Cardiac septum (tissue), 1 donor: ENCODE results near the gene H2BC13.

- PRO-cap: bidirectional peak, plus-strand start at chr6:26956352, minus-strand start at chr6:26956182
These were observed 176.0 kb downstream of the H2BC11 start for GRCh38 chr6:26956280-26957265.

DNA sequence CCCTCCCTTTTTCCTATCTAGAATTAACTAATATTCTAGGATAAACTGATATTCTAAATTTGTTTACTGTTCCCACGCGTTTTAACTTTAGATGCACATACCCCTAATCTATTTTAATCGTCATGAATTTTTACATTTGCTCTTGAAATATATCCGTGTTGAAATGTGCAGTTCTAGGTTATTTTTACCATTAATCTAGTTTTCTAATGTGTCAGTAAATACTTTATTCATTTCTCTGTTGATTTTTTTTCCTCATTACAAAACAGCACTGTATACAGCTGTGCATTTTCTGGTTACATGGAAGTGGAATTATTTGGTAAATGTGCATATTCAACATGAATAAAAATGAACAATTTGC, 1.2 kb downstream of the H4C9 start:
- PRO-cap: no peak

DNA sequence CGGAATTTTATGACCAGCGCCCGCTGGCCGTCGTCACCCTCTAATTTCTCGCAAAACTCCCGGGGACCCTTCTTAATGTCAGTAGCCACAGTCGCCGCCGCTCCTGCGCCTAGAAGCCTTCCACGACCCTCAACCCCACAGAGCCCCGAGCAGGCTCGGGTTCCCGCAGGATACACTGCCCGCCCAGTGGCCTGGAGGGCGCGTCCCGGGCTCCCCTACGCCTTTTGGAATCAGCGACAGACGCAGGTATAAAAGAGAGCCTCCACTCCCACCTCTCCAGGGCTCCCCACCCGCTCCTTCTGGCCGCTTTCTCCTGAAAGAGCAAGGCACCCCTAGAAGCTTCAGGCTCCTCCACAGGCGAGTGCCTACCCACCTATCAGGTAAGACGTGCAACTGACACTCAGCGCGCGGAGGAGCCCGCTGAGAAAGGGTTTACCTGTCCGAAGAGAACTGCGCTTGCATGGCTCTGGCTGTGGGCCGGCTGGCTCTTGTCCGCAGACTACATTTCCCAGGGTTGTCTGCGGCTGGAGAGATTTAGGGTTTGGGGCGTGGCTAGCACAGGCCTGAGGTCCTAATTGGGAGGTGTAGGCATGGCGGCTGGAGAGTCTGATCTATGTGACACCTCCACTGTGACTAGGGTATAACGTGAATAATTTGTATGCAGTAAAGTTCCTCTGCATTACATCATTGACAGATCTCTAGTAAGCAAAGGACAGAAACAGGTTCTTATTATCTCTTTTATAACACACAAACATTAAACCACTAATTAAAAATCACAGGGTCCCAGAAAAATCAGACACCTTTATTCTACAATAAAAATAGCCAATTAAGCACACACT, 13.6 kb upstream of the ZNF391 start:
- PRO-cap: bidirectional peak, plus-strand start at position 574 of the sequence, minus-strand start at position 490 of the sequence

DNA sequence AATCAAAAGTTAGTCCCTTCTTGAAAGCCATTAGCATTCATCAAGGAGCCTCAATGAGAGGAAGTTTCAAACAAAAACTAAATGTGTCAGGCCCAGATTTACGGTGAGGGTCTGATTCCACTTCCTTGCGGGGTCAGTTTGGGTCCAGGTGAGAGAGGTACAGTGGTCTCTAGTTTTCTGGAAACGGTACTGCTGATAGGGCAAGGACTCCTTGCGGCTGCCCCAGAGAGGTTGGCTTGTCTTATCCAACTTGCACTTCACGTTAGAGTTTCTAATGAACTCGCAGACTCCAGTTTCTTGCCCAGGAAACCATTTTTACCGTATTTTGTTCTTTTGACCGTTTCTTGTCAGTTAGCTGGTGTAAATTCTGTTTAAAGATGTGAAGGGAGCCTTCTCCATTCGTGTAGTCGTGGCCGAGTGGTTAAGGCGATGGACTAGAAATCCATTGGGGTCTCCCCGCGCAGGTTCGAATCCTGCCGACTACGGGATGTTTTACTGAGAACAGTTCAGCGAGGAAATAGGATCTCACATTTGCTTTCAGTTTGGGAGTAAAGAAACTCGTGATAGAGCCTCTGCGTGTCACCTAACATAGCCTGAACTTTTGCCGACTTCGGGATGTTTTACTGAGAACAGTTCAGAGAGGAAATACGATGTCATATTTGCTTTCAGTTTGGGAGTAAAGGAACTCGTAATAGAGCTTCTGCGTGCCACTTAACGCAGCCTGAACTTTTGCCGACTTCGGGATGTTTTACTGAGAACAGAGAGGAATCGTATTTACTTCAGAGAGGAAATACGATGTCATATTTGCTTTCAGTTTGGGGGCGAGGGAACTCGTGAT, 5.7 kb upstream of the ZNF184 start:
- PRO-cap: no peak

DNA sequence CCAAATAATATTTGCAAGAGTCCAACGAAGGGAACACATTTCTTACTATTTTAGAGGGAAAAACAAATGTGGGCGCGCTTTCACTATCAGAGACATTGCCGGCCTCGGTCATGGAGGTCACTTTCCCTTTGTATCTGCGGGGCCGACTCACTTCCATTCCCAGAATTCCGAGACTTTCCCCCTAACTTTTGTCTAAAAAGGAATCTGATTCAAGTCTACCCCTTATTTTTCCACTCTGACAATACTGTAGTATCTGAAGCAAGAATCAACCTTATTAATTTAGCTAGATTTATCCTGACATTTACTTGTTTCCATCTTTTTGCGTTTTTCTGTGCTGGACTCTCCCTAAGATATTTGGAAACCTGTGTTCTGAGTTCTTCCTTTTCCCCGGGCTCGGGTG, 71.8 kb upstream of the ZNF184 start:
- PRO-cap: no peak

DNA sequence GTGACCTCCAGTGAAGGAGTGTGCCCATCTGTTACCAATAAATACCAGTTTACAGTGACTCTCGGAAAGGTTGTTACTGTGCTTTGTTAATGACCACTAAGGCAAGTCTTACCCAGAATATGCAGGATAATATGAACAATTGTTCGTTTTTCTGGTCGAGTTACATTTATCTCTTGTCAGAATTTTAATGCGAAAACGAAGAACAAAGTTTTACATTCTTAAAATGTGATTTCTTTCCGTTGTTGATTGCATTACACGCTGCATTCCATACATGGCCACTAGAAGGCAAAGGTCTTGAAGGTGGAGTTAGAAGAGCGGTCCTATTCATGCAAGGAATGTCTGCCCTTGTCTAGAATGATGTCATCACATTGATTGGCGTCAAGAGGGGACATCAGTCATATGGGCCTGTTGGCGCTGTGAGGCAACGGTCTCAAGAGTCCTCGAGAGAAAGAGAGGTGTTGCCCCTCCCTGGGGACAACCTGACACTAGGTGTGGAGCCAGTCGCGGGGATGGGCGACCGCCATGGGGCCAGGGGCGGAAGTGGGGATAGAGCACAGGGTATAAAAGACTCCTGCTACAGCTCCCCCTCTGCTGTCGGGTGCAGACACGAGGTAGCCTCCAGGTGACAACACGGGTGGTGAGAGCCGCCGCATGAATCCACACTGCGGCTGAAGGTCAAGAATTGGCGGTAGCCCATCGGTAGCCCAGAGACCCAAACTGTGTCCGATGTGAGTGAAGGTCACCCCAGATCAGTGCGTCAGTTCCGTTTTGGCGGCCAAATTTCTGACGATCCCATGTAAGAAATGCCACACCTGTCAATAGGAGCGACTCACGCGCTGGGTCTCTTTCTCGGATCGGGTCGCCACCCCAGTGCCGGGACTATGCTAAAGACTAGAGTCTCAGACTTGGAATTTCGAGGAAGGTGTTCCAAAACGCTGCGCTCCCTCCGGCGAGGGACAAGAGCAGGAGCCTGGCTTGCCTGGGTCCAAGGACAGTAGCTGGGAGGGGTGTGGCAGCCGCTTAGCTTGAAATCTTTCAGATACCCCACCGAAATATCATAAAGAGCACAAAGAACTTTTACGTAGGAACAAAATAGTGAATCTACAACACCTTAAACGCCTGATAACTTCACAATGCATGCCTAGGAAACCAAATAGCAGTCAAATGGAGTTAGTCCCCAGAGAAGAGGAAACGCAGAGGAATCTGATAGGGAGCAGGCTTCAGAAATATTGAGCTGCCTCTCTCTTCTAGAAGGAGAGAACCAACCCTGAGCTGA, 93.2 kb upstream of the ZNF184 start:
- PRO-cap: no peak

DNA sequence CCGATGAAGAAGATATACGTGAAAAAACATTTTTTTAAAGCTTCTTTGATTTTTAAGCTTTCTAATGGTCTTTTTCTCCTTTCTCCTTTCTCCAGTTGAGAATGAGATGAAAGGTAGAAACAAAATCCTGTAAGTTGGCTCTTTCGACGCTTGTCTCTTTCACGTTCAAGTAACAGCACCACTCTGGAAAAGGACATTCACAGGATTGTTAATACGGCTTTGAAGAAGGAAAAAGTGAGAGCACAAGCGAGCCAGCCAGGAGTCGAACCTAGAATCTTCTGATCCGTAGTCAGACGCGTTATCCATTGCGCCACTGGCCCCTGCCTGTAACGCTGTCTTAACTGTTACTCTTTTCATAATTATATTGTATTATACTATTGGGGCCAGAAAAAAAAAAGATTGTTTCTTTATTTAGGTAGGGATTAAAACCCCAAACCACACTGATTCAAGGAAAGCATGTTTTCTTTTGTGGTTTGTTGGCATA, 137.4 kb downstream of the H2BC13 start:
- PRO-cap: no peak

DNA sequence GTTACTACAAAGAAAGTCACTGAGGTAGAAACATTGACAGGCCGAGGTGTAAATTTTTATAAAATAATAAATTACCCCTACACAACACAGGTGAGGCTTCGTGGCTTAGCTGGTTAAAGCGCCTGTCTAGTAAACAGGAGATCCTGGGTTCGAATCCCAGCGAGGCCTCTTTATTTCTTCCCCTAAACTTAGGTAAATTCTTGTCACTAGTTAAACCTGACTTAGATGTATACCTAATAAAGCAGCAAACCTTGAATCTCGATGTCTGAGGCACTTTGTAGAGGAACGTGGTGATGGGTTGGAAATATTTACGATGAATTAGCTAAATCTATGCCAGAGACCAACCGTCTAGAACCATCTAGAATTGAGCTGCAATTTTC, 81.1 kb downstream of the H2BC13 start:
- PRO-cap: no peak

- PRO-cap: bidirectional peak, plus-strand start at chr6:27808173, minus-strand start at chr6:27807963
These were observed at the start of gene H2BC13 for GRCh38 chr6:27807391-27808079. TSS of gene H2BC13 (minus strand) at chr6:27807929.

DNA sequence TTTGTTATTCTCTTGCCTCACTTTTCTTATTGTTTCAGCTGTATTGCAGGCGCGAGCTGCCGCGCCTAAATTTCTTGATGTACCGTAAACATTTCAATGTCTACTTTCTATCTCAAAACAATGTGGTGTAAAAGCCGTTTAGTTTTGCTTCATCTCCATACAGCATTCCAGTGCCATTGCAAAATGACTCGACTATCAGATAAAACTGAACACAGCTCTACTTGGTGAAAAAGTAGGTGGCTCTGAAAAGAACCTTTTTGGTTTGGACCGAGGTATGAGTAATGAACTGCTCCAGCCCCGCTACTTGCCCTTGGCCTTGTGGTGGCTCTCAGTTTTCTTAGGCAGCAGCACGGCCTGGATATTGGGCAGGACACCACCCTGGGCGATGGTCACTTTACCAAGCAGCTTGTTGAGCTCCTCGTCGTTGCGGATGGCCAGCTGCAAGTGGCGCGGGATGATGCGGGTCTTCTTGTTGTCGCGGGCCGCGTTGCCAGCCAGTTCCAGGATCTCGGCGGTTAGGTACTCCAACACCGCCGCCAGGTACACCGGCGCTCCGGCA, 449 bp downstream of the H2AC15 start:
- PRO-cap: no peak

- PRO-cap: no peak
These were observed 1.1 kb upstream of the H2AC16 start for GRCh38 chr6:27863948-27864416.

DNA sequence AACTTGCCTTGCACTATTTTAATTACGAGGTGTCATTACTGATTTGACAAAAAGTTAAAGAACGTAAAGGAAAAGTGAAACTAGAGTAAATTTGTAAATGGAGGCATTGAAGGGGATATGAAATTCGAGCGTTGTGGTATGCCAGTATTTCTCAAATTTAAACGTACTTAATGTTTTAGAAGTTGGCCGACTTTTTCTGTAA, 374 bp upstream of the H3C11 start:
- PRO-cap: no peak

GRCh38 chr6:28161109-28162097, 19.7 kb downstream of the ZKSCAN8 start:
- PRO-cap: bidirectional peak, plus-strand start at chr6:28161810, minus-strand start at chr6:28161732

- PRO-cap: no peak
These were observed 17.5 kb upstream of the ZSCAN9 start for GRCh38 chr6:28207572-28207956.

- PRO-cap: bidirectional peak, plus-strand start at chr6:28335662, minus-strand start at chr6:28335475
These were observed 839 bp downstream of the ZSCAN31 start for GRCh38 chr6:28334991-28335626.

GRCh38 chr6:28350761-28351581, 1.2 kb downstream of the ZKSCAN3 start:
- PRO-cap: no peak

GRCh38 chr6:28606284-28607423, 19.6 kb upstream of the SCAND3 start:
- PRO-cap: no peak

- PRO-cap: no peak
These were observed 29.1 kb upstream of the SCAND3 start for GRCh38 chr6:28615839-28616944.

- PRO-cap: no peak
These were observed 133.3 kb upstream of the SCAND3 start for GRCh38 chr6:28720300-28720842.

DNA sequence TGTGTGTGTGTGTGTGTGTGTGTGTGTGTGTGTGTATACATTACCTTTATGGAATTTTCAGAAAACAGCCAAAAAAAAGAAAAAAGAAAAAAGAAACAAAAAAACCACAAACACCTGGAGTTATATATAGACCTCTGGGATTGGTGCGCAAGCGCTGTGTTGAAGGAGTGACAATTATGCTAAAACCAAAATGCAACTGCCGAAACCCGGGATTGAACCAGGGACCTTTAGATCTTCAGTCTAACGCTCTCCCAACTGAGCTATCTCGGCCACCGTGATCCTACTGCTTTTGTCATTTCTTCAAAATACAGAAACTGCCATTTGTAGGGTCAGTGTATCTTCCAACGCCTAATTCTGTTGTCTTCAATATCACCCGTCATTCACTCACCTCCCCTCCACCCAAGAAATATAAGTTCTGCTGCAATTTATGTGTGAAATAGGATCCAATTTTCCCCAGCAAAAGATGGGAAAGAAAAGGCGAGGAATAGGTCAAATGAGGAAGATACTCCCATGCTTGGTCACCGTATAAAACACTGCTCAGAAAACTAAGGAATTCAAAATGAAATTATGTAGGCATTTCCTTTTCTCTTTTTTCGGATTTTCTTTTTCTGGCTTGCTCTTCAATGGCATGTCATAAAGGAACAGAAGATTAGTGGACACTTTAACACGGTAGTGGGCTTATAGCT, 116.0 kb downstream of the TRIM27 start:
- PRO-cap: no peak